SP-49 (cell line): ENCODE results near the genes HOMEZ, PABPN1, THTPA and AP1G2.

GRCh38 chr14:23121295-23121886 is 2.3 kb upstream of the CEBPE start:
- PRO-cap = no peak

DNA sequence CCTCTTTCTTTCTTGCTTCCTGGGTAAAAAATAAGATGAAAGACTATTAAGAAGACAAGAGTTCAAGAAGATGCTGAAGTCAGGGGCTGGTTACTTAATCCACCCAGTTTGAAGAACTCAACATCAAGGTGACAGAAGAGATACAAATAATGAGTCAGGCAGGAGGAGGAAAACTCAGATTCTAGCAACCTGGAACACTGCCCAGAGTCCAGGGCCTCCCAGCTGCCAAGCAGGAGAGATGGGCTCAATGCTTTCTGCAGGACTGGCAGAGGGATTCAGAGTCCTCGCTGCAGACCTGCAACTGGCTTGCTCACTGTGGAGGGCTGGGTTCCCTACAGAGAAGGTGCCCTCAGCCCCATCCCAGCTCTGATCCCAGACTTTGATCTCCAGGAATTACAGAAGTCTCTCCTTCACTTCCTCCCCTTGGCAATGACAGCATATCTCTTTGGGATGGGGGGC is 28.6 kb upstream of the CEBPE start:
- PRO-cap = no peak

GRCh38 chr14:23245214-23245677 is 7.5 kb downstream of the RNF212B start:
- PRO-cap = no peak

GRCh38 chr14:23285091-23286219 is at the start of gene HOMEZ:
HOMEZ (minus strand) TSS chr14:23286132.
- PRO-cap = bidirectional peak, plus-strand start at chr14:23286369, minus-strand start at chr14:23286069

GRCh38 chr14:23305830-23306161 is 837 bp upstream of the BCL2L2 start:
- PRO-cap = no peak

DNA sequence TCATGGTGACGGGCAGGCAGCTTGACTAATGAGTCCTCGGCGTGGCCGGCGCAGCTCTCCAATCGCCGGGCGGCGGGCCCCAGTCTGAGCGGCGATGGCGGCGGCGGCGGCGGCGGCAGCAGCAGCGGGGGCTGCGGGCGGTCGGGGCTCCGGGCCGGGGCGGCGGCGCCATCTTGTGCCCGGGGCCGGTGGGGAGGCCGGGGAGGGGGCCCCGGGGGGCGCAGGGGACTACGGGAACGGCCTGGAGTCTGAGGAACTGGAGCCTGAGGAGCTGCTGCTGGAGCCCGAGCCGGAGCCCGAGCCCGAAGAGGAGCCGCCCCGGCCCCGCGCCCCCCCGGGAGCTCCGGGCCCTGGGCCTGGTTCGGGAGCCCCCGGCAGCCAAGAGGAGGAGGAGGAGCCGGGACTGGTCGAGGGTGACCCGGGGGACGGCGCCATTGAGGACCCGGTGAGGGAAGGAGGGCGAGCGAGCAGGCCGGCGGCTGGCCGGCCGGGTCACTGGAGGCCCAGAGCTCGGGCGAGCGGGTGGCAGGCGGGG is at the start of gene PABPN1:
TSS of gene PABPN1 (plus strand) at position 82 of the 535 bp plus-strand sequence.
- PRO-cap = unidirectional peak, plus-strand start at position 82 of the sequence

GRCh38 chr14:23321911-23322609 is 803 bp downstream of the PABPN1 start:
- PRO-cap = unidirectional peak, minus-strand start at chr14:23322403

DNA sequence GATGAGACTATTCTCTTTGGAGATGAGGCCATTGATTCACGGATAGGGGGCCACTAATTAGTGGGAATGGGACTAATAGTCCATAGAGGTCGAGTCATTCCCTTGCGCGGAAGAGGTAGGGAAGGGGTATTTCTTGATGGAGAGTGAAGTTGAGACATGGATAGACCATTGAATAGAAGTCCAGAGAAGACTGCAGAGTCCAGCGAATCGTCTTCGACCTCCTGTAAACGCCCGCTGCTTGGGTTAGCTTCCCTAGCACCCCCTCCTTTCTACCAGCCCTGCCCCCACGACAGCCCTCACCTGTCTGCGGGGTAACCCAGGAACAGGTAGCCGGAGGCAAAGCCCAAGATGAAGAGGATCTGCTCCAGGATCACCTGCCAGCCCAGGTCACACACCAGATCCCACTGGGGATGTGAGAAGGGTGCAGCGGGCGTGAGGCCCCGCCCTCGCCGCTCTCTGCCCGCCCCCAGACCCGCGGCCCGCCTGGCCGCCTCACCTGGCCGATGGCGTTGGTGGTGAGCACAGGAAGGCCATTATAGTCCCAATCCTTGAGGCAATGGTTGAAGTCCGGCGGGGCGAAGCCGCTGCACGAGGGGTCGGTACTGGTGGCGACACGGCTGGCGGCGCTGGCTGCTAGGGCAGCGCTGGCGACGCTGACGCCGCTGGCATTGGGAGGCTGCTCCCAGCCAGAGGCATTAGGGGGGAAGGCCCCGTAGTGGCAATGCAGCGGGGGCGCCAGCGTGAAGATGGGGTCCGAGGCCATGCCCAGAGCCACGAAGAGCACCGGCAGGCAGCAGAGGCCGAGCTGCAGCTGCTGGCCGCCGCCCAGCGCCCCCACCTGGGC is 1.0 kb downstream of the SLC22A17 start:
- PRO-cap = no peak

GRCh38 chr14:23361218-23361962 is 3.6 kb downstream of the EFS start:
- PRO-cap = no peak

DNA sequence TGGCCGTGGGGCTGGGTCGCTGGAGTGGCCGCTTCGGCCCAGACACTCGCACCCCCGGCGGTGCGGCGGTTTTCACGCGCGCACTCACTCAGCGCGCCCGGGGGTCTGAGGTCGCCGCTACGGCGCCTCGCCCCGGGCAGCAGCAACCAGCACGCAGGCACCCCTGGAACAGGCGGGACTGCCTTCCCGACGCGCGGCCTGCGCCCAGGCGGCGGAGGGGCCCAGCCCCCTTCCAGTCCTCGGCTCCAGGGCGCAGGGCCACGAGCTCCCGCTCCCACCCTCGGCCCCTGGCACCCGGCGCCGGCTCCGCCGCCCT is 639 bp upstream of the EFS start:
- PRO-cap = no peak

GRCh38 chr14:23396138-23396886 is 11.8 kb downstream of the MYH6 start:
- PRO-cap = no peak

- PRO-cap = no peak
Measured at GRCh38 chr14:23415082-23416009, 7.3 kb upstream of the MYH6 start.

- PRO-cap = no peak
Measured at GRCh38 chr14:23432042-23433492, 2.9 kb downstream of the MYH7 start.

GRCh38 chr14:23436795-23437412 is 1.4 kb upstream of the MYH7 start:
- PRO-cap = no peak

DNA sequence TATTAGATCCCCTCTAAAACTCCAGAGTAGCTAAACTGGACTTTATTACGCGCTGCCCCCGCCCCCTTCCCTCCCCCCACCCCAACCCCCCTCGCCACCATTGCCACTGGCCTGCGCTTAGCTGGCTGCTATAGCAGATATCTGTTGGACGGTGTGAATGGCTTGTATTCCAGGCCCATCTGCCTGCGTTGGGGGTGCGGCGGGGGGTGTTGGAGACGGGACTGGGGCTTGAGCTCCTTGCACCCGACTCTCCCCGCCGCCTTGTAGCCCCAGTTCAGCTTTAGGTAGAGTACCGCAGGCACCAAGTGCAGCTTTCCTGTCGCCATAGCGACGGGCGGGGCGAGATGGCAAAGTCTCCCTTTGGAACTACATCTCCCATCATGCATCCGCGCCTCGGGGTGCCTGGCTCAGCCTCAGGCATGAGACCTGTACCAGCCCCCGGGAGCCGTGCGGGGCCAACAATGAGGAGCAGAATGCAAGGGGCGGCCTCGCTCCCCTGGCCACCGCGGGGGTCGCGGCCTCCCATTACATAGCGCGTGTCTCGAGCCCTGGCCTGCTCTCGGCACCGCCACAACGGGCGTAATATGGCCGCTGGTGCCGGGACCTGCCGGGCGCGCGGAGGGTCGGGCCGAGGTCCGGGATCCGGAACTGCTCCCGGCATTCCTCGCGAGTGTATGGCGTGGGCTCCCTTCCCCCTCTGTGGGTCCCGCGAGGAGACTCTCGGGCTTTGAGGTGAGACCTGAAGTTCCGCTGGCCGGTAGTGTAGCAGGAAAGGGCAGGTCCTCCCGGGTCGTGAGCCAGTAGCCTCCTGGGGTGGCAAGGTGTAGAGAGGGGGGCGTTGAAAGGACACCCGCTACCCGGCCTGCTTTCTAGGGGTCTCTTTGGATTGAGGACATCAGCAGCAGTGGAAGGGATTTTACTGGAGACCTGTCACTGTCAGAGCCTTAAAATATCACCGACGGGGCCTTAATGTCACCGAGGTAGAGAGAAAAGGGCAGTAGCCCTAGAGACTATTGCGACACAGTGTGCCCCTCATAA is at the start of gene THTPA:
TSS of gene THTPA (plus strand) at position 660 of the 1,038 bp plus-strand sequence.
- PRO-cap = bidirectional peak, plus-strand start at position 443 of the sequence, minus-strand start at position 263 of the sequence; bidirectional peak, plus-strand start at position 582 of the sequence, minus-strand start at position 584 of the sequence

DNA sequence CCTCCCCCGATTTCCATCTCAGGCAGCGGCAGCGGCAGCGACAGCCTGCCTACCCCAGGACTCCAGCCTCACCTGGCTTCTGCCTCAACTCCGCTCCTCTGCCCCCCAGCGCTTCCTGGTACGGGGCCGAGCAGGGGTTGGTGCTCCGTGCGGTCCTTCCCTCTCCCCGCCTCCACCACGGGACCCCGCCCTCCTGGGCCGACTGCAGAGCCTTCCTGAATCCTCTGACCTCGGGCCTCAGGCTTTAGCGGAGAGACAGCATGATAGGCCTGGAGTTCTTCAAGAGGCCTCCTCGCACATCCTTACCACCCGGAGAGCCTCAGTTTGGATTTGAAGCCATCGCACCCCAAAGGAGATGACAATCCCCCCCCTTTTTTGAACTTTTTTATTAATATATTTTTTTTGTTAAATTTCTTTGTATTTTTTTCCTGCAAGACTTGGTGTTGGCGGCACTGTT is at the start of gene AP1G2:
TSS of gene AP1G2 (minus strand) at position 125 of the 457 bp plus-strand sequence.
- PRO-cap = bidirectional peak, plus-strand start at position 207 of the sequence, minus-strand start at position 117 of the sequence

DNA sequence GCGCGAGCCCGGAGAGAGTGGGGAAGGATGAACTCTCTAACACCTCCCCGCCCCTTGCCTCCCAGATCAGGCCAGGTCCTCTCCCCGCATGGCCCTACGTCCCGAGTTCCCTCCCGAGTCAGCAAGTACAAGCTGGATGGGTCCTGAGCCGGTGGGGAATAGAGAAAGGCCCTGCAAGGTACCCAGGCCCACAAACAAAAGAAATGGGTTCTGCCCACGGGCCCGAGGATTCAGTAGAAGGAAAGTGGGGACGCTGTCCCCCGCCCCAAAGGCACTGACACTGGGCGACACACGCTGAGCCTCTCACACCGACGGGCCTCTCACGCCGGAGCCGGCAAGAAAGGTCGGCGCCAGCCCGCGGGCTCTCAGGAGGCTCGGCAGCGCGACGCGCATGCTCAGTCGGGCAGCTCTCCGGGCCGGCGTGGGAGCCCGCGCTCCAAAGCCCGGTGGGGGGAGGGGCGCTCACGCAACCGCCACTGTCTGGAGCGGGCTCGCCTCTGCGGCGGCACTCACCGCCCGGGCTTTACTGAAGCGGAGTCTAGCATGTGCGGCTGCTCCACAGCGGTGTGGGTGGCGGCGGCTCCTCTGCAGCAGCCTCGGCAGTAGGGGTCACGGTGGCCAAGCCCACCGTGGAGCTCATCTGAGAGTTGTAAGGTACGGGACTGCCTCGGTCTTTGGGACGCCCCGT is 18.0 kb downstream of the DHRS4L2 start:
- PRO-cap = no peak

- PRO-cap = unidirectional peak, minus-strand start at chr14:24036895
Measured at GRCh38 chr14:24036089-24037165, 15.4 kb upstream of the CARMIL3 start.

DNA sequence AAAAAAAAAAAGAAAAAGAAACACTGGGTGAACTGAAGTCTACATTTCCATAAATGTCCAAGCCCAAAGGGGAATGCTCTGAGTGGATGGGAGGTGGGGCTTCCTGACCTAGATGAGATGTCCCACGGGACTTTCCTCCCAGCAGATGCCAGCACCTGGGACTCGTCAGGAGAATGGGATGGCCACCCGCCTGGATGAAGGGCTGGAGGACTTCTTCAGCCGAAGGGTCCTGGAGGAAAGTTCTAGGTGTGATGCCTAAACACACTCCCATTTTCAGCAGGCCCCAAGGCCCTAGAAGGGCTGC is 7.3 kb upstream of the CPNE6 start:
- PRO-cap = no peak

GRCh38 chr14:24136316-24136669 is 299 bp downstream of the PSME1 start:
- PRO-cap = no peak